Neural crest cell (in vitro differentiated cells): ENCODE measurements around the genes FBXO7 and ISX.

DNA sequence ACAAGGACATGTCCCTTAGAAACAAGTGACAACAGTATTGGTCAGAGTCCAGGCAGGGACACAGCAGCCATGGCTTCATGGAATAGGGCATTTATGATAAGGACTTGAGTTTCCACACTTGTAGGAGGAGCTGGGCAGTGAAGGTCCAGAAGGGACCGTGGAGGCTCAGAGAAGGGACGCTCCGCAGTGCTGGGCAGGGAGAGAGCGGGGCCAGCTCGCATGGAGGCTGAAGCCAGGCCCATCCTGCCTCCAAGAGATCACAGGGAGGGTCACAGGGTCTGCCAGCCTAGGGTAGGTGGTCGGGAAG lies 22.9 kb upstream of the RFPL3 start:
- PRO-cap = no peak

DNA sequence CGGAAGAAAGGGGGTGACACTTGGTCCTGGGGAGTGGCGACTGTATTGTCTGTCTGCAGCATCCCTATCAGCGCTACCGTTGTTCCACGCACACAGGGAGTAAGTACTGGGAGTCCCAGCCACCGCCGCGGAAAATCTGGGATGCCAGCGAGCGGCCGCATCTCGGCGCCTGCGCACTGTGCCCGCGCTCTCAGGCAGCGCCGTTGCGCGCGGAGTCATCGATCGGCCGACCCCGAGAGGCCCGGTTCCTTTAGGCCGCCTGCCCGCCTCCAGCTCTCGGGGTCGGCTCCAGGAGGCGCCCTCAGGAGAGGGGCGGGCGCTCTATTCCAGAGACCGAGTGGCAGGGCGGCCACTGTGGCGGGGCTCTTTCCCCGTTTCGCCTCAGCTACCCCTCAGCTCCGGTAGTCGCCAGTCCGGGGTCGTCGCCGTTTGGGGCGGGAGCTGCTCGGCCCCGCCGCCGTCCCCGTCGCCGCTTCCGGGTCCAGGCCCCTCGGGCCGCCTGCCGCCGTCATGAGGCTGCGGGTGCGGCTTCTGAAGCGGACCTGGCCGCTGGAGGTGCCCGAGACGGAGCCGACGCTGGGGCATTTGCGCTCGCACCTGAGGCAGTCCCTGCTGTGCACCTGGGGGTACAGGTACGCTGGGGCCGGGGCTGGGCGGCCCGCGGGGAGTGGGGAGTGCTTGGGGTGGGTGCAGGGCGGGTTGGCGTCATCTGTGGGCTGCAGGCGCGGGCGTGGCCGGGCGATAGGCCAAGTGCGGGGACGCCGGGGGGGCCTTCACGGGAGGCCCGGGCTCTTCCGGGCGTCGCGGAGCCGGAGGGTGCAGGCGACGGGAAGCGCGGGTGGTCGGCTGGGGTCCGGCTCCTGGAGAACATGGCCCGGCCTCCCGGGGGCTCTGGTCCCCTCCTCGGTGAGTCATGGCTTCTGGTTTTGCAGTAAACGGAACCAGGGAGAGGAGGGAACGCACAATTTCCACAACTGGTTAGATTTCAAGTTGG lies at the start of gene FBXO7:
Gene FBXO7 (plus strand): TSS at position 319 of the 994 bp plus-strand sequence.
- PRO-cap = bidirectional peak, plus-strand start at position 291 of the sequence, minus-strand start at position 94 of the sequence; bidirectional peak, plus-strand start at position 411 of the sequence, minus-strand start at position 485 of the sequence; bidirectional peak, plus-strand start at position 821 of the sequence, minus-strand start at position 718 of the sequence; bidirectional peak, plus-strand start at position 931 of the sequence, minus-strand start at position 933 of the sequence

GRCh38 chr22:32489108-32489801 lies 14.6 kb downstream of the FBXO7 start:
- PRO-cap = no peak

GRCh38 chr22:32649312-32650073 lies 152.0 kb upstream of the TIMP3 start:
- PRO-cap = no peak

DNA sequence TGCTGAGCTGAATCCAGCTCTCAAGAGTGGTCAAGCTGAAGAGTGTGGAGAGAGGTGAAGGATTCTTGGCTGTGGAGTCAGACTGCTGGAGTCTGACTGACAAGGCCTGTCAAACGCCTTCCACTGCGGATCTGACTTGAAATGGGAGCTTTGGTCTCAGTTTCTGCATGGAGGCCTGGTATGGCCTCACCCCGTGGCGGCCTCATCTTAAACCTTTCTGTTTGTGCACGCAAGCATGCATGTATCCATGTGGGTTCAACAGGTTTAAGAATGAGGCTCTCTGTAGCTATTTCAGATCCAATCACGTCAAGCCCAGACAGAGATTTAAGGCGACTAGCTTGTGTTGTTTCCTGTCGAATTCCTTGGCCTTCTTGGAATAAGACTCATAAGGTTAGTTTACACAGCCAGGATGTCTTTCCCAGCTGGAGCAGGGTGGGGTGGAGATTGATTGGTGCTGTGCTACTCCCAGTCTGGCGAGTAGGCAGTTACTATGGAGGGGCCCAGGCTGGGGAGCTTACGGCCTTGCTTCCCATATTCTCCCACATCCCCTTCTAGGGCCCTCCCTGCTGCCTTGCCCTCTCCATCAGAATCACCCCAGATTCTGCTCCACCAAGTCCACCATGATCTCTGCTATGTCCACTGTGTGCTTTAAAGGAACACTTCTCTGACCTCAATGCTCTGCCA lies 83.7 kb upstream of the TIMP3 start:
- PRO-cap = no peak

DNA sequence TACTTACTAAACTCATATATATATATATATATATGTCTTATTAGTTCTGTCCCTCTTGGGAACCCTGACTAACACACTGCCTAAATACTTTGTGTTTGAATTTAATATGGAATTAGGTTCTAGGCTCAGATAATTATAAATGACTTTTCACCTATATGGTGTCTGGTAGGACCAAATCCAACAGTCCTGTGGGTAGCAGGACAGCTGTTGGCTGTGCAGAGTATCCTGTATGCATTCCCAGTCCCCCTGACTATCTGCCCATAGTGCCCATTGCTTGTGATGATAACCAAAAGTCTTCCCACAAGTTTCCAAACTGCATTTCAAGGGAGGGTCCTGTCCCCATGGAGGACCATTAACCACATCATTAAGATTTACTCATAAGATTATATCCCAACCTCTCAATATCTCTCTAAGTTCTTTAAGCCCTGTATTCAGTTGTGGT lies 42.8 kb upstream of the TIMP3 start:
- PRO-cap = no peak

DNA sequence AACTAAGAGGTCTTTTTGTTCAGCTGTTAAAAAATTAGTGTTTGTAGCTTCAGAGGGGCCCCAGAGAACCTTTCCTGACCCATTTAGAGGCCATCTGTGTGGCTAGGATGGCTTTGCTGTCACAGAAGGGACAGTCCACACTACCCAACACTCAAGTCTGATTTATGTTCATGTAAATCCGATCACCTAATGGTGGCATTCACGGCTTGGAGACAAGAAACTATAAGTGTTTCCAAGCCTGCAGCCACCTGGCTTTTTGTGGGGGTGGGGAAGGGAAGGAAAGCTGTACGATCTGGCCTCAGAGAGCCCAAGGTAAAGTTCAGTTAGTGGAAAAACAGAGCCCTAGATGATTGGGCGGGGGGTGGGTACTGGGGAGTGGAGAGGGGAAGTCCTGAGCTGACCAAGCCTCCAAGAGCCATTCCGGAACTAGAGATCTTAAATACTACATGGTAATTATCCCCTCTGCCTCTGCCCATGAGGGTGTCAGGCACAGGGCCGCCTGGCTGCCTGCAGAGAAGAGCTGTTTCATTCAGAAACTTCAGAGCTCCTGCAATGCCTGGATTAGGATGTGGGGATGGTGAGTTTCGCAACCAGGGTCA lies 8.8 kb downstream of the TIMP3 start:
- PRO-cap = no peak

DNA sequence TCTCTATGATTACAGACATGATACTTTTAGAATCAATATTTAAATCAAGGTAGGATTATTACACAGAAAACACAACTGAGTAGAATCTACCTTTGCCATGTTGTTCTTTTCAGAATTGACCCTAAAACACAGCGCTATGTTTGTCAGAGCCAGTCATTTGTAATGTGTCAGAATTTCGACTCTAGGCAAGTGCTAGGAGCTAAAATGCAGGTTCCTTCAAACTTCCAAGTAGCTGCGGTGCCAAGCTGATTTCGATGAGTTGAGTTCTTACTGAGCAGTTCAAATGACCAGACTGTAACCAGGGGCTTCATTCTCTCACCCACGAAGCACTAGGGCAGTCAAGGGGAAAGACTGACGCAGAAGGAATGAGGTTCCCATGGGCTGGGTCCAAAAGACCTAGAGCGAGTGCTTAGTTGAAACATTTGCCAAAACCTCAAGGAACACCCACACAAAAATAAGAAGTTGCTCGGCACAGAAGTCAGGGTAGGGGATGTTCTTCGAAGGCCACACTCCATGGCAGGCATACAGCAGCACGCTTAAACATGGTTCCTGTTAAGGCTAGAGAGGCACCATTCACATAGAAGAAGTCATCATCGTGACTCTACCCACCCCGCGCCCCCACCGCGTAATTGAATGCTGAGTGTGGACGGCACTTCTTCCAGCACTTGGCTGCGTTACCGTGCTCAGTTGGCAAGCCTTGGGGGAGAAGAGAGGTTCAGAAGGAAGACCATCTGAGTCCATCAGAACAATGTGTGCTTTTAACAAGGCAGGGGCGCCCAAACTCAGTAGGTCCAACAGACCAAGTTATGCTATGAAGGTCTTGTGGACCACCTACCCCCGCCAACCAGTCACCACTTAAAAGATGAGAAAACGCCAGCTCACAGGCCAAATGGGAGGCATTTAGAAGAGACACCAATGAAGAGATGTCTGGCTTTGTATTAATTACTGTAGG lies 52.9 kb downstream of the TIMP3 start:
- PRO-cap = no peak

DNA sequence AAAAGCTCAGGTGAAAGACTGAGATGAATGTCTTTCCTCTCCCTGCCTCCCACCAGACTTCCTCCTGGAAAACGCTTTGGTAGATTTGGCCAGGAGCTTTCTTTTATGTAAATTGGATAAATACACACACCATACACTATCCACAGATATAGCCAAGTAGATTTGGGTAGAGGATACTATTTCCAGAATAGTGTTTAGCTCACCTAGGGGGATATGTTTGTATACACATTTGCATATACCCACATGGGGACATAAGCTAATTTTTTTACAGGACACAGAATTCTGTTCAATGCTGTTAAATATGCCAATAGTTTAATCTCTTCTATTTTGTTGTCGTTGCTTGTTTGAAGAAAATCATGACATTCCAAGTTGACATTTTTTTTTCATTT lies 58.6 kb downstream of the TIMP3 start:
- PRO-cap = no peak

DNA sequence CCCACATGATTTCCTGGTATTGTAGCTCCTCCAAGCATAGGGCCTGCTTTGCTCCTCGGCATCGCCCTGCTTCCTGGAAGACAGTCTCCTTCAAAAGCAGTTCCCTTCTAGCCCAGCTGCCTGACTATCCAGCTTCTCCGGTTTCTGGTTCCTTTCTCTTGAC lies 261.4 kb downstream of the LARGE1 start:
- PRO-cap = no peak

DNA sequence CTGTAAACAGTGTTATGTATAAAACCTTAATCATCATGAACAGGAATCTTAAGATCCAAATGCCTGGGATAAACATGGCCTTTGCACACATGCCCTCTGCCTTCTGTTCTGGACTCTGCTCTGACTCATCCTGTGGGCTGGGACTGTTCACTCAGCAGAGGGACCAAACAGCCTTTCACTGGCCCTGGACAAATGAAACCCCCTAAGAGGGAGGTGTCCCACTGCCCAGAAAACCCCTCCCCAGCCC lies 53.1 kb downstream of the LARGE1 start:
- PRO-cap = no peak

- PRO-cap = no peak
Measured at GRCh38 chr22:34236540-34236870, 316.2 kb upstream of the LARGE1 start.

- PRO-cap = no peak
Measured at GRCh38 chr22:34775577-34775895, 290.4 kb upstream of the ISX start.

GRCh38 chr22:35065623-35066507 lies at the start of gene ISX:
ISX (plus strand) TSS chr22:35066158.
- PRO-cap = no peak

DNA sequence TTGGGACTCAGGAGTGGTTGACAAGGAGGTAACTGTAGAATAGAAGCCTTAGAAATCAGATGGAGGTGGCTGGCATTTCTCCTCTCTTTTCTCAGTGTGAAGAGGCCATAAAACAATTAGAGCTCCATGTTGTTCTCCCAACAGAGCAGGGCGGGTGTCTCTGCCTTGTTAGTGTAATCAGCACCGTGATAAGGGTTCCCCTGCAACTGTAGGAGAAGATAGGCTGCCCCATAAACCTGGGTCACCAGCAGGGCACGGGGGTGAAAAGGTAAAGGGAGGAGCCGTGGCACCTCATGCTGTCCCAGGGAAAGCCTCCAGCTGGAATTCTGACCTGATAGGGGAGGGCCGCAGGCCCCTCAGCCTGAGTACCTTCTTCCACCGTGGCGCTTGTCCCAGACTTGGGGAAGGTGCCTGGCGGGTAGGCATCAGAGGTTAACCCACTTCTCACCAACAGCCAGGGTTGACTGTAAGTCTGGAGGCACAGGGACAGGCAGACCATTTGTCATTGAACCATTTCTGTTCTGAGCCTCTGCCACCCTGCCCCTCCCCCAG lies 68.7 kb downstream of the ISX start:
- PRO-cap = no peak

GRCh38 chr22:35305569-35305976 lies 5.9 kb downstream of the TOM1 start:
- PRO-cap = no peak

- PRO-cap = no peak
Measured at GRCh38 chr22:35306326-35307031, 6.8 kb downstream of the TOM1 start.

GRCh38 chr22:35307283-35307919 lies 7.7 kb downstream of the TOM1 start:
- PRO-cap = no peak

DNA sequence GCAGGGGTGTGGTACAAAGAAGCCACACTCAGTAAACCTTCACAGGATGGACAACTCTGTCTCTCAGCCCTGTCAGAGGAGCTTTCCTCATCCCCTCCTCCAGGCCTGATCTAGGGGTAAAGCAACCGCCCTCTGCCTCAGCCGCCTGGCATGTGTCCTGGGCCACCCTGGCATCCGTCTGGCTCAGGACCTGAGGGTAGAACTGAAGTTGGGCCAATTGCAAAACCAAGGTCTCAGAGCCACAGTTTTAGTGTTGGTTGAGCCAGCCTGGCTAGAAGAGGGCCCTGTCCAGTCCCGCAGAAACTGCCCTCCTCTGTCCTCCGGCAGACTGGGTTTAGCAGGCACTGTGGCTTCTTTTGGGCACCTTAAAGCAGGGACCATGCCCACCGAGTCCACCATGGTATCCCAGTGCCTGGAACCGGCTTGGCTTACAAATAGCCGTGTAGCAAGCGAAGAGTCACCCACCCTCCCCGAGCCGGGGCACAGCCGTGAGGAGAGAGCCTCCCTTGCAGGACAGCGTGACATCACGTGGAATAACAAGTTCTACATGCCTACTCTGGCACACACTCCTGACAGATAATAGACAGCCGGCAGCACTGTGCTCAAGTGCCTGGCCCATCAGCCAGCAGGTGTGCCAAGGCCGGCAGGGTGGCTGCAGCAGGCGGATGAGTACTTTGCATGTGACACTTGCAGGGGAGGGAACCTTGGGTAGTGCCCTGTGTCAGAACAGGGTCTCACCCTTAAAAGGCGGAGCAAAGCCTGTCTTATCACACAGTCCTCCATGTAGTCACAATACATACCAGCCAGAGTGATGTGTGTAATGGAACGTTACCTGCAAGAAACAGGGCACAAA lies 16.0 kb downstream of the TOM1 start:
- PRO-cap = no peak

GRCh38 chr22:35348477-35349451 lies 32.1 kb upstream of the HMOX1 start:
- PRO-cap = no peak